Thoracic aorta endothelial cell (primary cell): ENCODE data around the gene LGI2.

DNA sequence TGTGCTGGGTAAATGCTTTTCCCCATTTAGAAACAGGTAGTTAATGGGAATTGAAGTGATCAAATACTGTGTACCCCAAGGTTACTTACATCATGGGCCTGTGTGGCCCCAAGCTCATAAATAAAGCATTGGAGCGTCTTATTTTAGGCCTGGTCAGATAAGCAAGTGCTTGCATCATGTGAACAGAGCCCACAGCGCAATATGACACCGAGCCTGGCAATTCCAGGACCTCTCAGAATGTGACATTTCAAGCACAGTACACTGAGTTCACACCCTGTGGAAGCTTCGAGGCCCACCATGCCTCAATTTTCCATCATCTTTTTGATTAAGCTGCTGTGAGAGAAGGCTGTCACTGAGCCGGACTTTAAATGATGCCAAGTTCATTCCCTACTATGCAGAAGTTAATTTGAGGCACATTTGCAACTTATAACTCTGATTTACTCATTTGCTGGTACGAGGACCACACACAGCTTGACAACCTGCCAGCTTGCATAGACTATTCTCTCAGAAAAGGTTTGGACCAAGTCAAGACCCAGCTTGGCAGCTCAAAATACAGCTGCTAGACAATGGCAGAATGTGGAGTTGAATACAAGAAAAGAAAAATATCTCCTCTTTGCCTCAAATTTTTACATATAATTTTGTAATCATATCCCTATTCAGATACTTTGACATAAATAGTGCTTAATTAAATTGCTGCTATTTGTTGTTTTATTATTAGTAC, 339.0 kb downstream of the DHX15 start:
- CAGE, long polyA plus RNA: no peak

GRCh38 chr4:24471956-24472307, 112.4 kb downstream of the DHX15 start:
- CAGE, long polyA plus RNA: no peak

GRCh38 chr4:25030551-25031801, at the start of gene LGI2:
LGI2 (minus strand) TSS chr4:25030946.
- CAGE, long polyA plus RNA: no peak

GRCh38 chr4:25099339-25099902, 60.8 kb downstream of the SEPSECS start:
- CAGE, long polyA plus RNA: no peak

- CAGE, long polyA plus RNA: no peak
Observed at GRCh38 chr4:25158673-25159248, 1.5 kb downstream of the SEPSECS start.

GRCh38 chr4:25171646-25171992, 11.4 kb upstream of the SEPSECS start:
- CAGE, long polyA plus RNA: no peak

DNA sequence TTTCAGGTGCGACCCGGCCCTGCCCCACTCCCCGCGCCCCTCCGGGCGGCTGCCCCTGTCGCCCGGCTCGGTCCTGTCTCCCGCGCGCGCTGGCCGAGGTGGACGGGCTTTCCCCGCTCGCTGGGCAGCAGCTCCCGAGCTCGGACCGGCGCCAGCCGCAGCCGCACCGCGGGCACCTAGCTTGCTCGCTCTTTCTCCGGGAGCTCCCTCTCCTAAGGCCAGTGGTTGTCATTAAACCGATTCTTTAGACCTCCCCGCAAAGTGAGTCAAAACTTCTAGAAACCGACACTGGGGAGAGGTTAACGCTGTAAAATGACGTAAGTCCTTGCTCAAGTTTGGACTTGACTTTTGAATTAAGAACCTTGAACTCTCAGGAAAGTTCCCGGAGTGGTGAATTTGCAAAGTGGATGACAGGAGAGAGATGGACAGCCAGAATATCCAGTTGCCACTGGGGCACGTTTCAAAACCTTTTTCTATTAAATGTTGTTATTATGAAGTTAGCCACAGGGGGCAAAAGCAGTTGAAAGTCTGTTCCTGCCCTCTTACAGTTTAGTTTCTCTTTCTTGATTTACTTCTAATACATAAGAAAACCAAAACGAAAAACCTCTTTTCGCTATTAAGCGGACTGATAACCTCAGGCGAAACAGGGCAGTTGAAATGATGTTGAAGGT, 728 bp downstream of the PI4K2B start:
- CAGE, long polyA plus RNA: no peak

GRCh38 chr4:25254888-25255514, 21.2 kb downstream of the PI4K2B start:
- CAGE, long polyA plus RNA: no peak

DNA sequence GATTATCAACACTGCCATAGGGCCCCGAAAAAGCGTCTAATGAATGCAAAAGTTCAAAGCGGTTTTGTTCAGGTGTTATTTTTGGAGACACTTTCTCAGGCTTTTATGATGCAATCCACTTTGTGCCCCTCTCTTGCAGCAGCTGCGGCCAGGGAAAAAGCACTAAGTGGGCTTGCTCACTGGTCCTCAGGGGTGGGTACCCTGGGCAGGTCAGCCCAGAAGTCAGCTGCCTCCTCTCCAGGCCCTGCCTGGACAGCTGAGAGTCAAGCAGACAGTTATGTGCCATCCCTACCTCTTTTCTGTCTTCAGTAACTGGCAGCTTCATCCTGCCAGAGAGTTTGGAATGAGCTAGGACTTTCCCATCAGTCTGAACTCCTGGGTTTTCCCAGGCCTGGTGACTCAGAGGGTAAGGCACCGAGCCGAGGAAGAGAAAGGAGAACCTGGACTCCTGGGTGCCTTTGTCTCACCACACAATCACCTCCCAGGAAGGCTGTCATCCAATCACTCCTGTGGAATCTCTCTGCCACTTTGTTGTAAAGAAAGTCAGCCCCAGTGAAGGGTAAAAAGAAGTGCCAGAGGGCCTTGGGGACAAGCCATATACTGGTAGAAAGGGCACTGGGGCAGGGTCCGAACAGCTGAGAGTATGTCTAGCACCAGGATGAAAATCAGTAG, 3.5 kb upstream of the SLC34A2 start:
- CAGE, long polyA plus RNA: no peak

DNA sequence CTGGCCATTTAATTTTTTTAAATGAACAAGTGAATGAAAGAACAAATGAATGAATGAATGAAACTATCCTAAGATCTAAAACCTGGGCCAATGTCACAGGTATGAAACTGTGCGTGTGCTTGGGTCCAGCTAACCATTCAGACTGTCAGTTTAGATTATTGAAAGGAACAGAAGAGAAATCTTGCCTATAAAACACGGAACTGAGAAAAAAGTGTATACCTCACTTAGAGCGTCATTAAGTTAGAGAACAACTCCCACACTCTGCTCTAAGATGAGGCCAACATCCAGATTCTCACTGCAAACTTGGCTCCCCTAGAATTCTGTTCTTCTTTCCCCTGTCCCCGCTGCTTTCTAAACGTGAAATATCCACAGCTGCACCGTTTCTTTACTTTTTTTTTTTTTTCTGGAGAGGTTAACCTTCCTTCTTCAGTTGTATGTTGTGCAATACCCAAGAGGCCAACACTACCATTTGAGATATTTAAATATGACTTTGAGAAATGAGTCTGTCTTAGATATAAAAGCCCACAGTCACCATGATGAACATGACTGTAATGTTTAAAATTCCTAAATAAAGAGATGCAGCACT, 17.4 kb upstream of the SEL1L3 start:
- CAGE, long polyA plus RNA: no peak

DNA sequence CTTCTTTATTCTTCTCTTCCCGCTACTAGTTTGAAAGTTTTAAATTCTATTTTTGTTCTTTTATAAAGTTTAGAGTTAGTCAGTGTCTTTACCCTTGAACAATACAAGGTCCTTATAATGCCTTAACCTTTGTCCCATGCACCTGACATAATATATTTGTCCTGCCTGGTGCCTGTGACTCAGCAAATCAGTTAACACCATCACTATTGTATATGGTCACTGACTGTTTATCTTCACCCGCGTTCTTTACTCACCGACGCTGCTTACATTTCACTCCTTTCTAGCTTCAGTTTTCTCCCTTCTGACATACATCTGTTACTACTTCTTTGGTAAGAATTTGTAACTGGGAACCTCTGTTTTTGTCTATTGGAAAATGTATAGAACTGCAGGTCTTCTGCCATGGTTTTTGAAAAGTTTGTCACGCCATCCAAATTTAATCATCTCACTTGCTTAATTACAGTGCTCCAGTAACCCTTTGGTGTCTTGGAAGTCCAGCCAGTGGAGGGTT, 5.7 kb downstream of the SMIM20 start:
- CAGE, long polyA plus RNA: no peak

DNA sequence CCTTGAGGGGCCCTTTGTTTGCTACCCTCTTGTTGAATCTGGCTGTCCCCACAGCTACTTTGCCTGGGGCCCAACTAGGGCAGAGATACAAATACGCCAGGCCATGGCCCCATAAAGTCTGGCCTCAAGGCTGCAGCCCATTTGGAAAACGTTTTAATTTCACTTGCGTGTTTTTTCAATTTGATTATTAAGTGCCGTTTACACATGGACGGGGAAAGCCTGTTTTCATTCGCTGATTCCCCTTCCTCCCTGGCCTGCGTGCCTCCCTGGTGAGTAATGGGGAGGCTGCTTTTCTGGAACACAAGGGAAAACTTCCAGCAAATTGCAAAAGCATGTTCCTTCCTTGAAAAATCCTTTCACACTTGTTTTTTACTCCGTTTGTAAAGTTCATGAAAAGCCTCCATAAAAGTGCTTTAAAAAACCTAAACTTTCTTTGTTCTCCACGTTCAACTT, 134.5 kb downstream of the SMIM20 start:
- CAGE, long polyA plus RNA: no peak

- CAGE, long polyA plus RNA: no peak
Observed at GRCh38 chr4:26131567-26132207, 189.1 kb upstream of the RBPJ start.

DNA sequence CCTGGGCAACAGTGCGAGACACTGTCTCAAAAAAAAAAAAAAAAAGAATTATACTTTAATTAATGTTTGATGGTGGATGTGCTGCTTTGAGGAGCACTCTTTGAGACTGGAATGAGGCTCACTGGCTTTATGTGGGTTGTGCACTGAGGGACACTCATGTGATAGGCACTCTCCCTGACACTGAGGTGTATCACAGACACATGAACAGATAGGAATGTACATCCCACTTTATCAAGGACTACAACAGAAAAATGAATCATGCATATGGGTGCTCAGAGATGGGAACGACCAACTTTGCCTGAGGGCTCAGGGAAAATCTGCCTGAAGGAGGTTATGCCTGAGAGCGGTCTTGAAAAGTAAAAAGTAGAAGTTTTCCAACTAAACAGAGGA, 97.7 kb upstream of the RBPJ start:
- CAGE, long polyA plus RNA: no peak

GRCh38 chr4:26804840-26805187, 55.8 kb upstream of the STIM2 start:
- CAGE, long polyA plus RNA: no peak

GRCh38 chr4:26827338-26827847, 33.2 kb upstream of the STIM2 start:
- CAGE, long polyA plus RNA: no peak

GRCh38 chr4:26867627-26868471, 7.2 kb downstream of the STIM2 start:
- CAGE, long polyA plus RNA: no peak

GRCh38 chr4:26975614-26976268, 115.1 kb downstream of the STIM2 start:
- CAGE, long polyA plus RNA: no peak

DNA sequence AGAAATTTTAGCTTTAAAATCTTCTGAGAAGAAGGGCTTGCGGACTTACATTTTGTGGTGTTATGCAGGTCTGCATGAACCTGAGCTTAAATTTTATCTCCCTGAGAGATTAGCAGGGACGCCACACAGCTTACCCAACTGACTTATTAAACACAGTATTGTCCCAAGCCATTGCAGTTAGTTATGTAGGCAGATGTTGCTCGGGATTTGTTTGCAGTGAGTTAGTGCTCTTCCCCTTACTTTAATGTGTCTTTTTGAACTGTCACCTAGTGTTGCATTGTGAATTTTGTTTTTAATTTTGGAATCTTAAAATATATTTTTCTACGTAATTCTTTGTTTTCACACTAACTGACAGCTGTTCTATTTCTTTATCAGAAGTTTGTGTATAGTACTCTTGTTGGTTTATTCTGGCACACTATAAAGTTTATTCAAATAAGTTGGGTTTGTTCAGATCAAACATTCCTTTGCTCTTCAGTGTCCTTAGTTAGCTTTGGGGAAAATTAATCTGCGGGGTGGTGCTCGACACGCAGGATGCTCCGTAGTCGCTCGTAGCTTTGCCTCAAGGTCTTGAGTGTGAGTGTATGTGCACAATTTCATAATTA, 145.4 kb downstream of the STIM2 start:
- CAGE, long polyA plus RNA: no peak

DNA sequence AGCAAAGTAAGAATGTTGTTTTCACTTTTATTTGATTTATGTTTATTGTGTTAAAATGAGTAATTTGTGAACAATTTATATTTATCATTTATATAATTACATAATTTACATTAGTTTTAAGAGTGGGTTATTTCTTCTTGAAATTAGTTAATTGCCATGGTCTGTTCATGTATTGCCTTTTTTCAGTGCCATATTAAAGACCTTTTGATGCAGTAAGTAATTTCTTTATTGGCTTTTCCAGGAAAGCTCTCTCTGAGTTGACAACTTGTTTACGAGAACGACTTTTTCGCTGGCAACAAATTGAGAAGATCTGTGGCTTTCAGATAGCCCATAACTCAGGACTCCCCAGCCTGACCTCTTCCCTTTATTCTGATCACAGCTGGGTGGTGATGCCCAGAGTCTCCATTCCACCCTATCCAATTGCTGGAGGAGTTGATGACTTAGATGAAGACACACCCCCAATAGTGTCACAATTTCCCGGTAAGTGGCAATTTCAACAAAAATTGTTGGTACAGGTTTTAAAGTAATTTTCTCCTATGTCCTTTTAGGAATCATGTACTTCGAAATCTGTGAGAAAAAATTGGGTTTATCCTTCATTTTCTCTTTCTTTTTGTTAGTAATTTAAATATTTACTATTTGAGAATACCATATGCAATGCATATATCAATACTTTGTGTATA, 148.0 kb downstream of the STIM2 start:
- CAGE, long polyA plus RNA: no peak